Ileum (tissue), 1 donor: ENCODE measurements around a stretch of chr1.

DNA sequence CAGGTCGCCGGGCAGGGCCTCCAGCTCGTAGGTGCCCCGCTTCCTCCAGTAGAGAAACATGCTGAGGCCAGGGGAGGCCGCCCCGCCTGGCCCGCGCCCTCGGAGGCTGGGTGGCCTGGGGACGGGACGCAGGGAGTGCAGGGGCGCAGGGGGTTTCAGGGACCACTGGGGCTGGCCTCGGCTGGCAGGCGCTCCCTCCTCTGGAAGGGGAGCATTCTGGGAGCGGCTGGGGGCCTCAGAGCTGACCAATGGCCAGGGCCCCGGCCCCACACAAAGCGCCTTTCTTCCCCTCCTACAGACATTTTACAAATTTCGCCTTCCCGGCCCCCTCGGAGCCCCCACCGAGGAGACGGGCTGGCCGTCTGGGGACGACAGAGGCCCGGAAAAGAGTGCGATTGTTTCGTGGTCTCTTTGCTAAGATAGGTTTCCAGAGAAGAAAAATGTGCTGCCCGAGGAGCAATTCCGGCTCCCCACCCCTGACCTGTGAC is 14.7 kb upstream of the PLEKHG5 start:
- PRO-cap = no peak

DNA sequence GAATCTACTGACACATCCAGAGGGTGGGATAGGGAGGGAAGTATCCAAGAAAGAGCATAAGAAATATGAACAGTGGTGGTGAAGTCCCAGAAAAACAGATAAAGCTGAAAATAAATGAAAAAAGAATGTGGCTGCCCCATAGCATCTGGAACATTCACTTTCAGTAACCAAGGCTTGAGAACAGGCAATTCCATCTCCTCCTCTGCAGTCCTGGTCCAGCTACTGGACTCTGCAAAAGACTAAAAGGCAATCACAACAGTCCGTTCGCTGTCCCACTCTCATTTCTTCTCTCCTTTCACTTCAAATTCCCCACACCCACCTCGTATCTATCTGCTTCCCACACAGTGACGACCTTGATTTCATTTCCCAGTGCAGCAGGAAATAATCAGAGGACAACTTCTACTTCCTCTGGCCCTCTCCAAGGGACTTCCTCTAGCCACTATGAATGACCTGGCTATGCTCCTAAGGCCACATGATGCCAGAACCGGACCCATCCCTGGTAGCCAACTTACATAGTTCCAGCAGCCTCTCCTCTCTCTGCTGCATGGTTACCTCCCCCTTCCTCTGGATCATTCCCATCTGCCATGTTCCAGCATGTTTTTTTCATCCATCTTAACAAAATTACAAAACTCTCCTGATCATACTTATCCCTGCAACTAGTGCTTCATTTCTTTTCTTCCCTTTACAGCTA is 8.0 kb downstream of the NOL9 start:
- PRO-cap = no peak

DNA sequence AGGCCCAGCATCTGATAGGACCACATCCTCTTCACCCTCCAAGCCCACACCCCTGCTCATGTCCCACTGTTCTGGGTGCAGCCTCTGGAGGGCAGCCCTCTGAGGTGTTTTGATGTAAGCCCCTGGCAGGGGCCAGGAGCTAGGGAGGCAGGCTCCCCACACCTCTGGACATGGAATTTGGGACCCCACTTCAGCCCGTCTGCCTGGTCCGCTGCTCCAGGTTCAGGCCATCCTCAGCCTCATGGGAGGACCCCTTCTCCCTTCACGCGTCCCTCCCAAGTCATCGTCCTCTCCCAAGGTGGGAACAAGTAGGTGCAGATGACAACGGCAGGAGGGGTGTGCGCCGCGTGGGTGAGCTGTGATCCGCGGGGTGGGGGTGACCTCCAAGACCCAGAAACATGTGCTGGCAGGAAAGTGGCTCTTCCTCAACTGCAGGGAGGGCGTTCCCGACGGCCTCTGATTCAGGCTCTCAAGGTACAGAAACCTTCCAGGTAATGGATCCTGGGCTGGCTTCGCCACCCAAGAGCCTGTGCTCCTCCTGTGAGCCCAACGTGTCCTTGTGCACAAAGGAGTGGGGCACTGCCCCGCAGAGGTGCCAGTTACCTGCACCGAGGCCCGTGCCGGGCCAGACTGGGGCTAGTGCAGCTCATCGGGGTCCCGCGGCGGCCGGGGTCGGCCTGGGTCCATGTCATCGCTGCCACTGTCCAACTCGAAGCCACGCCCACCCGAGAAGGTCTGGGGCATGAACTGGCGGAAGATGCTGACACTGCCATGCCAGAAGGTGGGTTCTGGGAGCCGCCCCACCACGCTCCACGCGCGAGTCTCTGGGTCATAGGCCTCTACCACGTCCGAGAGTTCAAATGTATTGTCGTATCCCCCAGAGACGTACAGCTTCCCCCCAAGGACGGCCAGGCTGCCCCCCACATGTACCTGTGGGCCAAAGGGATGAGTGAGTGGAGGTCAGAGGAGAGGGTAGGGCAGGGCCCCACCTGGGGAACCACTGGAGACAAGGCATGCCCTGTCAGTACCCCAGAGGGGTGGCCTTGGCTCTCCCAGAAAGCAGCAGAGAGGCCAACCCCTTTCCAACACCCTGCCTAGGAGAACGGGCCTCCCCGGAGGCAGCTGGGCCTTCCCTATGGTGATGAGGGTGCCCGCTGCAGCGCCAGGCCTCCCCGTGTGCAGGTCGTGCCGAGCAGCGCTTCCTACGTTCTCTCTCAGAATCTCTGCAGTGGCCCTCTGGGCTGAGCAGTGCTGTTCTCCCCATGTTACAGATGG is 9.5 kb downstream of the KLHL21 start:
- PRO-cap = no peak

DNA sequence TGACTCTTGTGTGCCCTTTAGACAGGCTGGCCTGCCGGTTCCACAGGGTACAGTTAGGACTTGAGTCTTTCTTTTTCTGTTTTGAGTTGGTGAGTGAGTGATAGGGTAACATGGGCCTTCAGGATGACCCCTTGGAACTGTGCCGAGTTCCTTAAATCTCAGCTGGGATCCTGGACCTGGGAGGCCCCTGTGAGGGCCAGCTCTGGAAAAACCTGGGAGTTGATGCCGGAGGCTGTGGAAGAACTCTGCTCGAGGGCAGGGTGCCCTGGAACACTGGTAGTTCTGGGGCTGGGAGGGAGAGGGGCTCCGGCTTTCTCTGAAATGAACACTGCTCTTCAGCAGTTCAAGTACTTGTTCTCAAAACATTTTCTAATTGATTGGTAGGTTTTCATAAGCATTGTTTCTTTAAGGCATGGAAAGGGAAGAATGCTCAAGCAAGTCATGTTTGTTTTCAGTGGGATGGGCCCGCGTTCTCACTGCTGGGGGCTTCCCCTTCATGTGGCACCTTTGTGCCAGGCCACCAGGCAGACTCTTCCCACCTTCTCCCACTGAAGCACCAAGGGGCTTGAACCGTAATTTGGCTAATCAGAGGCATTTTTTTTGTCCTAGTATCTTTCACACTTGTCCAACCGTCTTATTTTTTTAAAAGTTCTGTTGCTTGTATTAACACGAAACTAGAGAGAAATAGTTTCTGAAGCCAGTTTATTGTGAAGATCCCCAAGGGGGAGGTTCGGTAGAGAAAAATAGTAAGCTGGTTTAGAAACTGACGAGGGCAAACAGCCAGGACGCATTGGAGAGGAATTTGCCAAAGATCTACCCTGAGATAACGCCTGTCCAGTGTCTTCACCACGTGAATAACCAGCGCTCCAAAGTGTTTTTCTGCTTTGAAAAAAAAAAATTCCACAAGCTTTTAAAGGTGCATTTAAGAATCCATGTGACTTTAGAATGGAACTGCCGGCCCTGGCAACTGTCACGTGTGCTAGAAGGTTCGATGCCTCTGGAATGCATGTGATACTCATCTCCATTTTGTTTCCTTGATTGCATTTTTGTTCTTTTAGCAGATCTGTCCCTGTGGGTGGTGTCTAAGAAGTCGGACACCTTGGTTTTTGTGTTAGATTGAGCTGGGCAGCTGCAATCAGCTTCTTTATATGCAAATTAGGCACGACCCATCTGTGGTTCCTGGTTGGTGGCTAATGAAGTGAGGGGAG is 1.6 kb upstream of the THAP3 start:
- PRO-cap = no peak

DNA sequence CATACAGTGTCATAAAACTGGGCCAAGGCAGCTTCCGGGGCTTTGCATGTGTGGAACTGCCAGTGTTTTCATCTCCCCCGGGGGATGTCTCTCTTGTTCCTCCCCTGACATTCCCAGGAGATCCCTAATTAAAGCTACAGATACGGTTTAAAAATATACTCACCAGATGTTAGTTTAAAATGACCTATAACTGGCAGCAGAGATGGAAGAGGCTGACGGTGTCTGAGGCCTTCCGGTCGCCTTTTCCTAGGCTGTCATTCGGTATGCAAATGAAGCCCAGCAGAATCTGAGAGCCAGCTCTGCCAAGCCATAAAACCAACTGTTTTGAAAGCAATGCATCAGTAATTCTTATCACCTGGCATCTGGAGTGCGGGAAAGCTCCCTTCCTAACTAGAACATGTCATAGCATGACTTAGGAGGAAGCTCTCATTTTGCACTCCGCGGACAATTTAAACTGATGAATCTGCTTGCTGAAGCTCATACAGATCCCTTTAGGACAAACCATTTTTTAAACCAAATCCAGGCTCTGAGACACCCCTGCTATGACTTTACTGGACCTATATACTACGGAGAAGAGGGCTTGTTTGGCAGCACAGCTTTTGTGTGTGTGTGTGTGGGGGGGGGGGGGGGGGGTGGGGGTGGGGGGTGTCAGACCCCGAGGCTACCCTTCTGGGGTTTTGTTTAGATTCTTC is 436.4 kb upstream of the VAMP3 start:
- PRO-cap = no peak

GRCh38 chr1:7680133-7681363 is 90.5 kb upstream of the VAMP3 start:
- PRO-cap = bidirectional peak, plus-strand start at chr1:7680563, minus-strand start at chr1:7680246

DNA sequence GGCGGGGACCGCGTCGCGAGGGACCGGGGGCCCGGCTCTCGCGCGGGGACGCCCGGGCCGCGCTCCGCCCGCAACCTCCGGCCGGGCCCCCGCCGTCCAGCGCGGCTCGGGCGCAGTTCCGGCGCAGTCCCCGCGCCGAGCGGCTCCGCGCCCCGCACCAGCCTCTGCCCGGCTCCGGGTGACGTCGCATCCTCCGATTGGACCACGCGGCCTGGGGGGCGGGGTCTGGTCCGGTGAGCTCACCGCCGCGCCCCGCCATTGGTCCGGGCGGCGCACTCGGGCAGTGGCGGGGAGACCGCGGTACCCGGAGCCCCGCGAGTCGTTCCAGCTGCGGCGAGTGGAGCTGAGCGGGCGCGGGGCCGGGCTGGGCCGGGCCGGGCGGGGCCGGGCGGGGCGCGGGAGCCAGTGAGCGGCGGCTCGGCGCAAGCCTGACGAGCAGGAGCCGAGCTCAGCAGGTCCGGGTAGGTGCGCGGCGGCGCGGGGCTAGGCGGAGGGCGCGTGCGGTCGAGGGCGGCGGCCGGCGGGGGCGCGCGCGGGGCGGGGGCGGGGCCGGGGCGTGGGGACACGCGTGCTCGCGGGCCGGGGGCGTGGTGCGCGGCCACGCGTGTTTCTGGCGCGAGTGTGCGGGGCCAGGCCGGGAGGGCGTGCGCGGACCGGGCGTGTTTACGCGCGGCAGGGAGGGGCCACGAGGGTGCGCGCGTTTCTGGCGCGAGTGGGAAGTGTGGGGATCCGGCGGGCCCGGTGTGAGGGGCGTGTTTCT is 66.5 kb upstream of the VAMP3 start:
- PRO-cap = bidirectional peak, plus-strand start at position 283 of the sequence, minus-strand start at position 166 of the sequence

- PRO-cap = no peak
Measured at GRCh38 chr1:7899871-7900308, 40.7 kb downstream of the TNFRSF9 start.

GRCh38 chr1:7930173-7930481 is 10.5 kb downstream of the TNFRSF9 start:
- PRO-cap = no peak

DNA sequence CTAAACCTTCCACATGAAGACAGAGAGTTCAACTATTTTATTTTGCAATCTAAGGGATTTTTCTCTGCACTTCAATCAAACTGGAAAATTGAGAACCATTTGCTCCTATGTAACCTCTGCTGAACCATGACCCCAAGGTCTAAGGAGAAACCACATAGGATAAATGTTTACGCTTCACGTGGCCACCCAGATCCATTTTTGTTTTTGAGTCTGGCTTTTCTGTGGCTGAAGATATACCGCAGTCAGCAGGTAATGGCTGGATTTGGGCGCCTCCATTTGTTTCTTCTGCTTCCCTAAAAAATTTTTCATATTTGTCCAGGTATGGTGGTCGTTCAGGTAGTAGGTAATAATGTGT is 13.1 kb downstream of the ERRFI1 start:
- PRO-cap = no peak

DNA sequence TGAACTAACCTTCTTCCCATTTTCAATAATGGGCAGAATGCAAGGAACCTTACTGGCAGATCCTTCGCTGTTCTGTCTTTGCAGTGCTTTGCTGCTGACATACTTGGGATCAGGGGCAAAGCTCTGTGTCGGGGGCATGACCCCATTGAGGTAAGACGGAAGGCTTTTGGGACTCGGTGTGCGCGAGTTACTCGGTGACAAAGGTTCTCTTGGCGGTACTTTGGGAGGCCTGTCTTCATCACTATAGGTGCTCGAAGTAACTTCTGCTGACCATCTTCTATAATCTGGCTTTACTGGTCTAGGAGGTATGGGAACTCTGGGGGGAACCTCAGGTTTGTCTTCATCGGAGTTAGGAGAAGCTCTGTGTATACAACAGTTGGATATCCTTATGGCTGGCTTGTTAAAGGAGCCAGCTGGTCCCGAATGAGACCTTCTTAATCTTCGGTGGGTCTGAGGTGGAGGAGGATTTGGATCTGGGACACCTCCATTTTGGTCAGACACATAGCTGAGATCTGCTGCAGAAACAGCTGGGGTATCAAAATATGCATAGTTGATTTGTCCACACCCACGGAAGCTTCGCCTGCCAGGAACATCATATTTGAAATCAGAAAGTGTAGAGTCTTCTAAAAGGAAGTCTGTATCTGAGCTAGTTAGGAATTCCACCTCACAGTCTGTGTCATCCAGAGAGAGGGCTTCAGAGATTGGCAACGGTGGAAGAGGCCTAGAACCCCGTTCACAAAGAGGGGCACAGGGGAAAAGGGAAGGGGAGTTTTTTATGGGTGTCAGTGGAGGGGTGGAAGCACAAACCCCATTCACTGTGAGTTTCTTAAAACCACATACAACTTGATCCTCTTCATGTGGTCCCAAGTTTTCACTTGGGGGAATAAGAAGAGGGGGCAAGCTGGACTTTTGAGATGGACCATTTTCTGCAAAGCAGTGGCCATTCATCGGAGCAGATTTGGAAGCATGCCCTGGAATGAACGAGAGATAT is 12.4 kb downstream of the ERRFI1 start:
- PRO-cap = no peak

- PRO-cap = no peak
Measured at GRCh38 chr1:8075492-8076040, 49.5 kb upstream of the ERRFI1 start.

DNA sequence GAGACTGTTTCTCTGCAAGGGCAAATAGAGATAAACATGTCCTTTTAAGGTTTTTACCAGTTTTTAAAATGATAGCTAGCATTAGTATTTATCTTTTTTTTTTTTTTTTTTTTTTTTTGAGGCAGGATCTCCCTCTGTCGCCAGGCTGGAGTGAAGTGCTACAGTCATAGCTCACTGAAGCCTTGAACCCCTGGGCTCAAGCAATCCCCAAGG is 101.4 kb upstream of the ERRFI1 start:
- PRO-cap = no peak

DNA sequence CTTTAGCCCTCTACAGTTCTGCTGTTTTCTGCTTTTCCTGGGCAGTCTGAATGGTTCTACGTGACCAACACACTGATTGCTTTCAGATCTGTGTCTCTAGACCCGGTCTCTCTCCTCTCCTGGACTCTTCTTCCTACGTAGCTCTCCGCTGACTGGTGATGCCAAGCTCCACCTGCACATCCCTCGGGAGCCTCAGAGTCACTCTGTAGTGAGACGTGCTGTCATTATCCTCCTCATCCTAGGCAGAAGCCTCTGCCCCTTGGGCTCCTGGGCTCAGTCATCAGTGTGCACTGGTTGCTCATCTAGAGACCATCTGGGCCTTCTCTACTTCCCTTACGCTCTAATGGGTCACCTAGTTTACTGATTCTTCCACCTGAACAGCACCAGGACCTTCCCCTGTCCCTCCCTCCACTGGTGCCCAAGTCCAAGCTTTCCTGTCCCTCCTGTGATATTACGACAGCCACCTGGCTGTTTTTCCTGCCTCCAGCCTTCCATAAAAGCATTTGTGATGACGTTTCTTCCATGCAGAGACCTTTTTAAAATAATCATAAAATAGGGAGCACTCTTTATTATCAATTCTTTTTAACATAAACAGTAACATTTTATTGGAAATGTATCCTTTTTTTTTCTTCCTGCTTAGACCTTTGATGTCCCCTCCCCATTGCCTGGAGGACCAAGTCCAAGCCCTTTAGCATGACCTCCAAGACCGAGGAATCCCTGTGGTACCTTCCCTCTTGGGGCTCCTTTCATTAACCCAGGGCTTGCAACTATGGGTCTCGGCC is 136.1 kb upstream of the ERRFI1 start:
- PRO-cap = no peak

GRCh38 chr1:8169781-8170611 is 143.9 kb upstream of the ERRFI1 start:
- PRO-cap = bidirectional peak, plus-strand start at chr1:8169956, minus-strand start at chr1:8169877

DNA sequence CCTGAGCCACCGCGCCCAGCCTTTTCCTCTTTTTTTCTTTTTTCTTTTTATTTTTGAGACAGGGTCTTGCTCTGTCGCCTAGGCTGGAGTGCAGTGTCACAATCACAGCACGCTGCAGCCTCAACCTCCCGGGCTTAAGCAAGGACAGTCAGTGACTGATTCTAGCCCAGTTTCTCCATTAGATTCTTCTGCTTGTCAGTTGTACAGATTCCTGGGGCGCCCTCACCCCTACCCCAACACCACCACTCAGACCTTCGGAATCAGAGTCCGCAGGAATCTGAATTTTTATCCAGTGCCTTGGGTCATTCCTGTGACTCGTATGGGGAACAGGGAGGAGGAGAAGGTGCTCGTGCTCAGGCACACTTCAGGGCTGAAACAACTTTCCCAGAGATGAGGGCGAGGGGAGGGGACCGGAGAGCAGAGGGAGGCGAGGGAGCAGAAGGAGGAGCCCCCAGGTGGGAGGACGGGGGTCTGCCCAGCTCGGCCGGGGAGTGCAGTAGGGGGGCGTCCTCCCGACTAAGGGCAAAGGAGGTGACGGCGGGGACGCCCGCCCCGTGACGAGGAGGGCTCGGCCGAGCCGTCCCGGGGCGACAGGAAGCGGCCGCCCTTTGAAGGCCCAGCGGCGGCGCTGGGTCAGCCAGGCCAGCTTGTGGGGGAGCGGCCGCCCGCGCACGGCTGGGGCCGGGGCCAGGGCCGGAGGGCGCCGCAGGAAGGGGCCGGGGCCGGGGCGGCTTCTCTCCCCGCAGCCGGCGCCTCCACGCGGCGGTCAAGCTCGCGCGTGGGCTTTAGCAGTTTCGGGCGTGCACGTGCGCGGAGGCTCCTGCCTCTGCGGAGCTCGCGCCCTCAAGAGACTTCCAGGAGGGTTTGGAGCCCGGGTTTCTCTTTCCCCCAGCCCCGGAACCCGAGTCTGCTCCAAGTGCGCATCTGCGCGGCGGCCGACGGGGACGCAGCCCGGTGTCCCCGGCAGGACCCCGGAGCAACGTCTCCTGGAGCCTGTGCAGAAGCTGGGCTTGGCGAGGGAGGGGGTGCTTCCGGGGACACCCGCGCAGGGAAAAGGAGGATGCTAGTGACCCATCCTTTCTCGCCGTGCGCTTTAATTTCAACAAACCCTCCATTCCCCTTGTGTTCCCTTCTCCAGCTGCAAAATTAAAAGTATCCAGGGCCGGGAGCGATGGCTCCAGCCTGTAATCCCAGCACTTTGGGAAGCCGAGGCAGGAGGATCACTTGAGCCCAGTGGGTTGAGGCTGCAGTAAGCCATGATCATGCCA is 100.8 kb upstream of the SLC45A1 start:
- PRO-cap = unidirectional peak, plus-strand start at position 611 of the sequence; unidirectional peak, plus-strand start at position 640 of the sequence

DNA sequence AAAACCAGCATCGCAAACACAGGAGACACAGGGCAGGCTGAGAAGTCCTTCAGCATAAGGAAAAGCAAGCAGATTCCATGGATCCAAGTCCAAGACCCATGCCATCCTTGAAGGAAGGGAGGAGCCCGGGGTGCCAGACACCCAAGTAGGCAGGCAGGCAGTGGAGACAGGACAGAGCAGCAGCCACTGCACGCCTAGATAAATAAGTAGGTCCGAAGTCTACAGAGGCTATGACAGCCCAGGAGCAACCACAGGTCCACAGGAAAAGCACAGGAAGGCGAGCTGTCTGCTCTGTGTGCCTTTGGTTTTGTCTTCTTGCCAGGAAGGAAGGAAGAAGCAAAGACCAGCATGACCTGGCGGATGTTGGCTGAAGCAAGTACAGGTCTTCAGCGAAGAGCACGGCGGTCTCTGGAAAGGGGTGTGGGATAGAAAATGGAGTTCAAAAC is 76.4 kb upstream of the SLC45A1 start:
- PRO-cap = bidirectional peak, plus-strand start at position 261 of the sequence, minus-strand start at position 173 of the sequence

- PRO-cap = no peak
Measured at GRCh38 chr1:8293907-8294360, 24.0 kb upstream of the SLC45A1 start.

DNA sequence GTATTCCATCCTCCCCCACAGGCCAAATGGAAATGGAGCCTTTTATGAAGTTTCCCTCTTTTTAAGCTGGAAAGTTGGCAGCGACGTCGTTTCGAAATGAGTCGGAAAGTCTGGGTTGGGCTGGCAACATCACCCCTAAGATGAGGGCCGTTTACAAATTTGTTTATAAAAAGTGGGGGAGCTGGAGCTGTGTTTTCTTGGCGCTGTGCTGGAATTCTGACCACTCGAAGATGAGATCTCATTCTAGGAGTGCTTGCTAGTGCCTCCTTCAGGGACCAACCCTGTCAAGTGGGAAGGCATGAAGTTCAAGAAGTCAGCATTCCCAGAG is 23.6 kb upstream of the SLC45A1 start:
- PRO-cap = no peak

DNA sequence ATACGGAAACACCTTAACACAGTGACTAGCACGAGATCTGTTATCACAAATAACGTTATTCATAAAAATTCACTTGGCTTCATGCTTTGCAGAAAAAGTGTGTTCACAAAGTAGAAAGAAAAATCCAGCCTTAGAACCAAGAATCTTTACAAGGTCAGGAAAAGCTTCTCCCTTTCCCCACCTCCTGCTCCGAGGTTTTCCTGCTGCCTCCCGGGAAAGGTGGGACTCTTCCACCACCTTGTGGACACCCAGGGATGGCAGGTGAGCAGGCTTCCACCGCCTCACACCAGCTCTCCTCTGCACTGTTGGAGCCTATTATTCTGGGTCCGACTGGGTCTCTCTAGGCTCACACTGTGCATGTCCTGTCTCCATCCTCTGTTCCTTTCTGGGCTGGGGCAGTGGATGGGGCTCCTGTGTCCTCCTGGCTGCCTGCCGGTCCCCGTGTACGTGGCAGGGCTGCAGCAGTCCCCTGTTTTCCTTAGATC is 3.6 kb upstream of the SLC45A1 start:
- PRO-cap = no peak